Mesenchymal stem cell of Wharton's jelly (primary cell): ENCODE data around the genes AXIN1, PRR35, ANTKMT and CCDC78.

- CAGE, long polyA plus RNA, result no peak
These were observed 9.7 kb downstream of the HBQ1 start for GRCh38 chr16:189871-190463.

- CAGE, long polyA plus RNA, result no peak
These were observed 19.1 kb downstream of the FAM234A start for GRCh38 chr16:253742-254194.

- CAGE, long polyA plus RNA, result no peak
These were observed 4.5 kb downstream of the PDIA2 start for GRCh38 chr16:287184-288148.

GRCh38 chr16:324280-325656 lies 27.8 kb downstream of the AXIN1 start:
- CAGE, long polyA plus RNA, result no peak

DNA sequence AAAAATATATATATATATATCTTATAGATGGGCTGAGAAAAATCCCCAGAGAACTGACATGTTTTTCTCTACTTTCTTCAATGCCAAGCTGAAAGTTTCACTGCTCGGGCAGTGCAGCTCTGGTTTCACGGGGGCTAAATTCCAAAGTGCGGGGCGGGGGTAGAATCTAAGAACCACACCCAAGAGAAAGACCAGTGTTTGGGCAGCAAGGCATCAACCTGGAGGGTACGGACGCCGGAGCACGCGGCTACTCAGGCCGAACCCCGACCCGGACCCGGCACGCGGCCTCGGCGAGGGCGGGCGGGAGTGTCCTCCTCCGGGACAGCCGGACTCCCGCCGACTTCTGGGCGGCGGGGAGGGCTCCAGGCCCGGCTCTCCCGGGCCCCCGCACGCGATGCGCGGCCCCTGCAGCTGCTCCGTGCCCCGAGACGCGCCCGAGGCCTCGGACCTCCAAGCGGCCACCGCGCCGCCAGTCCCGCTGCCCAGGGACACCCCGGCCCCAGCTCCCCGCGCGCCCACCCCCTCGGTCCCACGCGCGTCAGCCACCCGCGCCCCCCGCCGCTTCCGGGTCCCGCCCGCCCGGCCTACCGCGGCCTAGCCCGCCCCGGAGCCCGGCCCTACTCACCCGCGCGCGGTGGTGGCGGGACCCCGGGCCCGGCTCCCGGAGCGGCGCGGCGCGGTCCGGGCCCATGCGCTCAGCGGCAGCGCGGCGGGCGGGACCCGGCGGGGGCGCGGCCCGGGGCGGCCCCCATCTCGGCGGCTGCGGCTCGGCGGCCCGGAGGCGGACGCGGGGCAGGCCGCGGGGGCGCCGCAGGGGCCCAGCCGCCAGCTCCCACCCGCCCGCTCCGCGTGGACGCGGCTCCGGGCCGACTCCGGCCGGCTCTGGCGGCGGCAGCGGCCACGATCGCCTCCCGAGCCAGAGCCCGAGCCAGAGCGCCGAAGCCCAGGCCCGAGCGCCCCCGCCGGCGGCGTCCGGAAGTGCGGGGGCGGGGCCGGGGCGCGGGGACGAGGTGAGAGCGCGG lies at the start of gene AXIN1:
Gene AXIN1 (minus strand): TSS at position 980 of the 1,022 bp plus-strand sequence.
- CAGE, long polyA plus RNA, result no peak

DNA sequence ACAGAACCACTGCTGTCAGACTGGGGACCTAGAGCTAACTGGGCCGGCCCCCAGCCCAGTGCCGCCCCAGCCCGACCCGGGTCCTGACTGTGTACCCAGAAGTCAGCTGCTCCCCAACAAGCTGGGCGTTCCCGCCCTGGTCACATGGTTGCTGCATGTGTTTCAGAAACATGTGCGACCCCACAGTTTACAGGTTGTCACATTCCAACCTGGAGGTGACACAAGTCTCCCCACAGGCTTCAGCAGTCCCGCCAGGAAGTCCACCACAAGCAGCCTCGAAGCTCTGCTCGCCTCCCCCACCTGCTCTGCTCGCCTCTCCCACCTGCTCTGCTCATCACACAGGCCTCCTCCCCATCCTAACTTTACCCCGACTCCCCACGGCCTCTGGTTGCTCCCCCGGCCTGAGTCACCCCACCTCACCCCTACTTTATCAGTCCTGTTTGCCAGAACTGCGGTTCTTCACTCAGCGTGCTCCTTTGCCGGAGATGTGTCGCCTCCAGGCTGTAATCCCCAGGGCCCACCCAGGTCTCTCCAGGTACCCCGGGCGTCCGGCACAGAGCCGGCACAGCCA lies 933 bp downstream of the MRPL28 start:
- CAGE, long polyA plus RNA, result no peak

DNA sequence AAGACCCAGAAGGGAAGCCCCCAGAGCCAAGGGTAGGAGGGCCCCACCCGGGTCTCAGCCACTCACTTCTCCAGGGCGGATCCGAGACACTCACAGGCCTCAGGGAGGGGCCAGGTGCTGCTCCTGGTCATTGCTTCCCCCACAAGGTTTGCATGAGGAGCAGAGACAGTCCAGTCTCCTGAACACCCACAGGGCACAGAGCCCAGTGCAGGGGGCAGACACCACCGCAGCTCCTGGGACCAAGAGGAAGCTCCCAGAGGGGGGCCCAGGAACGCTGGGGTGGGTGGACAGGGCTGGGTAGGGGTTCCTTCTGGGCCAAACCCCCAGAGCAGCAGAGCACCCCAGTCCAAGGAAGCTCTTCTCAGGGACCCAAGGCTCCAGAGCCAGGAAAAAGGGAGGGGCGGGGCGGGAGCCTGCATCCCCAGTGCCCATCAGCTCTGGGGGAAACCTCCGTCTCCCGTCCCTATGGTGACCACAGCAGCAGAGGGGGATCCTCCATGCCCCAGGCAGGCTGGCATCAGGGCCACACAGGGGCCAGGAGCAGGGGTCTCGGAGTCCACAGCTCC lies 746 bp upstream of the MRPL28 start:
- CAGE, long polyA plus RNA, result no peak

- CAGE, long polyA plus RNA, result no peak
These were observed 5.0 kb upstream of the PGAP6 start for GRCh38 chr16:386543-387377.

DNA sequence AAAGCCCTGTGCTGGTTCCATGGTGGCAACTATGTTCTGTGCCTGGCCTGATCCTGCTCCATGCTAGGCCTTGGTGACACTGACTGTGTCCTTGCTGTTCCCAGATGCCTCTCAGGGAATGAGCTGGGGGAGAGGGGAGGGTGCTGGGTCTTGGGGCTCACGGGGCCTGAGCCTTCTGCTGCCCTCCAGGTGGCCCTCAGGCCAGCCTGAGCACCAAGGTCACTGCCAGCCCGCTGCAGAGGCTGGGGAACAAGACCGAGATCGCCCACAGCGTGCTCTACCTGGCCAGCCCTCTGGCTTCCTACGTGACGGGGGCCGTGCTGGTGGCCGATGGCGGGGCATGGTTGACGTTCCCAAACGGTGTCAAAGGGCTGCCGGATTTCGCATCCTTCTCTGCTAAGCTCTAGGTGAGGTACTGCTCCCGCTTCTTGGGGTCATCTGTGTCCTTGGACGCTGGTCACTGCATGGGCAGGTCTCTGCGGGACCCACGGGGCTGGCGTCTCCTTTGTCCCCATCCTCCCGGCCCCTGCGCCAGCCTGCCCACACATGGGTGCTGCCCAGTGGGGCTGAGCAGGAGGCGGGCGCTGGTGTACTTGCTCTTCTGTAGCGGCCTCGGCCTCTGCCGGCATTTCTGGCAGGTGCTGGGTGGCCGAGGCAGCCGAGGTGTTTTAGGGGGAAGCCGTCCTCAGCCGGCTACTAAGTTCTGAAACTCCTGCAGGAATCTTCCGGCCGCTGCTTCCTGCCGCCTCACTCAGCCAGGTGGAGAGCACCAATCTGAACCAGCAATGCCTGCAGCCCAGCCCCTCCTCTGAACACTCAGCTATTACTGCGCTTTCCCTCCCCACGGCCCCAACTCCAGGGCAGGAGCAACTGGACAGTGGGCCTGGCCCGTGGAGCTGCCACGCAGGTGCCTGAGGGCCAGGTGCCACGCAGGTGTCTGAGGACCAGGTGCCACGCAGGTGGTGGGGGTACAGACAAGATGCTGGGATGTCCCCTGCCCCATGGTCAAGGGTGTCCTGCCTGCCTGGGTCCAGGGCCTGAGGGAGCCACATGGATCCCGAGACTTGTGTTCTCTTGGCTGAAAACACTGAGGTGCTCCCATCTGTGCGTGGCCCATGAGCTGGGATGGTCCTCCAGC lies 9.9 kb downstream of the DECR2 start:
- CAGE, long polyA plus RNA, result no peak

DNA sequence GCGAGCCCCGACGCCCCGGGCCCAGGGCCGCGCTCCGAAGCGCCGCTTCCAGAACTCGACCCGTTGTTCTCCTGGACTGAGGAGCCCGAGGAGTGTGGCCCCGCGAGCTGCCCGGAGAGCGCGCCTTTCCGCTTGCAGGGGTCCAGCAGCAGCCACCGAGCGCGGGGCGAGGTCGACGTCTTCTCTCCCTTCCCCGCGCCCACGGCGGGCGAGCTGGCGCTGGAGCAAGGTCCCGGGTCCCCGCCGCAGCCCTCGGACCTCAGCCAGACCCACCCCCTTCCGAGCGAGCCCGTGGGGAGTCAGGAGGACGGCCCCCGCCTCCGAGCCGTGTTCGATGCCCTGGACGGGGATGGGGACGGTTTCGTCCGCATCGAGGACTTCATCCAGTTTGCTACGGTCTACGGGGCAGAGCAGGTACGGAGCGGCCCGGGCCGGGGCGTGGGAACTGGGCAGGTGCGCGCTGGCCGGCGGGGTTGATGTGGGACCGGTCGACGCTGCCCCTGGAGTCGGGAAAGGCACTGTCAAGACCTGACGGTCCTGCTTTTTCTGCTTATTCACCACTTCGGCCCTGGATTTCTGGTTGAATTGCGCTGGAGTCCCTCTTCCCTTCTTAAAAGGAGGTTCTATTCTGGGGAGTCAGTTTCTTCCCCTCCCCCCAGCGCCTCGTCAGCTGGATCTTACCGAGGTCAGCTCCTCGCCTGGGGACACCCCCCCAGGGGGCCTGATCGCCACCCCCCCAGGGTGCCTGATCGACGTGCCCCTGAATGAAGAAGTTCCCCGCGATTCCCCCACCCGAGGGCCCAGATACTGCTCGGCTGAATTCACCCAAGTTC lies 1.1 kb downstream of the RAB11FIP3 start:
- CAGE, long polyA plus RNA, result no peak

GRCh38 chr16:456893-457687 lies 31.6 kb downstream of the RAB11FIP3 start:
- CAGE, long polyA plus RNA, result no peak

DNA sequence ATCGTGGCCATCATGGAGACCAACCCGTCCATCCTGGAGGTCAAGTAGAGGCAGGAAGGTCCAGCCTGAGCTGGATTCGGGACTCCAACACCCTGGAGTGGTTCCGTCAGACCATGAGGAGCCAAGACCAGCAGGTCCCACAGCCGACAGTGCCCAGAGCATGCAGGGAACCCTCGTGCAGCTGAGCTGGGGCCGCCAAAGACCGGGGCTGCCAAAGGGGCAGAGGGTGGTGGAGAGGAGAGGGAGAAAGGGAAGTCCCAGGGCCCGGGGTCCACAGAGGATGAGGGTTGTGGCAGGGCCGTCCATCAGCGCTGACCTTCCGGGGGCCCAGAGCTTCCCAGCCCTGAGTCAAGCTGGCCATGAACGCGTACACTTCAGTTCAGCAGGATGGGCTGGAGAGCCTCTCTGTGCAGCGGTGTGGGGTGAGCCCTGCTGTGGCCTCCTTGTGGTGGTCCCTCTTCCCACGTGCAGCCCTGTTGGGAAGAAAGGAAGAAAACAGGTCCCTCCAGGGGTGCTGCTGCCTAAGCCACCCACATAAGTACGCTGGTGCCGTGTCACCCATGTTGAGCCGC lies 6.6 kb upstream of the CAPN15 start:
- CAGE, long polyA plus RNA, result no peak

DNA sequence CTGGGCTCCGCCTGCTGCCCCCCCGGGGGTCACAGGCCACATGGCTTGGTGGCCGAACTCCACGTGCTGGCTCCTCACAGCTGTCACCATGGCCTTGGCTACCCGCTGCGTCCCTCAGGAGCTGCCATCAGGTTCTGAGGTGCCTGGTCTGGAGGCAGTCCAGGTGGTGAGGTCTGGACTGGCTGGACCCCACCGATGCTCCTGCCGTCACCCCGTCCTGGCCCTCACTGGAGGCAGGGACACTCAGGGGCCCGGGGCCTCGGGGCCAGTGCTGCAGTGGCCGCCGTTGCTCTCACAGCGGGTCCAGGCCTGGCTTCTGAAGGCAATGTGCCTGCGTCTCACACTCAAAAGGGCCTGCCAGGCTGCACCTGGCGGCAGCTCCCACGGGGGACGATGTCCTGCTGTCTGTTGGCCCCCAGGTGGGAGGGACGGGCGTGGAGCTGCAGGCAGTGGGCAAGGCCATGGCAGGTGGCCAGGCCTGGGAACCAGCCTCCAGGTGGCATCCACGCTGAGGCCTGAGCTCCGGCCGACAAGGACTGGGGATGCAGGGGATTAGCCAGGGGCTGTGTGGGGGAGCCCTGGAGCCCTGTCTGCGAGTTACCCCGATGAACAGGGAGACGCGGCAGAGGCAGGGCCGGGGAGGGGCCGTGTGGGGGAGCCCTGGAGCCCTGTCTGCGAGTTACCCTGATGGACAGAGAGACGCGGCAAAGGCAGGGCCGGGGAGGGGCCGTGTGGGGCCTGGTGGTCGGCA lies 13.4 kb downstream of the CAPN15 start:
- CAGE, long polyA plus RNA, result no peak

GRCh38 chr16:560063-560743 lies at the start of gene PRR35:
Gene PRR35 (plus strand): TSS chr16:560394.
- CAGE, long polyA plus RNA, result no peak

GRCh38 chr16:568458-569166 lies 1.2 kb upstream of the PIGQ start:
- CAGE, long polyA plus RNA, result no peak

- CAGE, long polyA plus RNA, result no peak
These were observed 1.8 kb downstream of the JMJD8 start for GRCh38 chr16:682273-682792.

GRCh38 chr16:695166-696219 lies 5.3 kb upstream of the WDR24 start:
- CAGE, long polyA plus RNA, result no peak

DNA sequence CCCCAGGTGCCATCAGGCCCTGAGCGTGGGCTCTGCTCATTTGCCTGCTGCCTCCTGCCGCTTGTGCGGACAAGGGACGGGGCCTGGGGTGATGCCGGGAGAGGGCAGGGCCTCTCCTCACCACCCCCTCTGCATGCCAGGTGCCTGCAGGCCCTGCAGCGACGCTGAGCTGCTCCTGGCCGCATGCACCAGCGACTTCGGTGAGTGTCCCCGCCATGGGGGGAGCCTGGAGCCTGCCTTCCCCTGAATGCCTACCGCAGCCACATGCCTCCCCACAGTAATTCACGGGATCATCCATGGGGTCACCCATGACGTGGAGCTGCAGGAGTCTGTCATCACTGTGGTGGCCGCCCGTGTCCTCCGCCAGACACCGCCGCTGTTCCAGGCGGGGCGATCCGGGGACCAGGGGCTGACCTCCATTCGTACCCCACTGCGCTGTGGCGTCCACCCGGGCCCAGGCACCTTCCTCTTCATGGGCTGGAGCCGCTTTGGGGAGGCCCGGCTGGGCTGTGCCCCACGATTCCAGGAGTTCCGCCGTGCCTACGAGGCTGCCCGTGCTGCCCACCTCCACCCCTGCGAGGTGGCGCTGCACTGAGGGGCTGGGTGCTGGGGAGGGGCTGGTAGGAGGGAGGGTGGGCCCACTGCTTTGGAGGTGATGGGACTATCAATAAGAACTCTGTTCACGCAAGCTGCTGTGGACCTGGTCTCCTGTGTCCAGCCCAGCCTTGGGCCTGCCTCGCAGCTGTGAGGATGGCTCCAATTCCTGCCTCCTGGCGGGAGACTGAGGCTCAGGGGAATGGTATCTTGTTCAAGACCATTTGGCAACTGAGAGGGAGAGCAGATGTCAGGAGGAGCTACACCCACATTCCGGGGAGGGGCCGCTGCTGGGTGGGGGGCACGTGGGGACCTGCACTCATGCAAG lies 2.1 kb downstream of the METRN start:
- CAGE, long polyA plus RNA, result no peak

DNA sequence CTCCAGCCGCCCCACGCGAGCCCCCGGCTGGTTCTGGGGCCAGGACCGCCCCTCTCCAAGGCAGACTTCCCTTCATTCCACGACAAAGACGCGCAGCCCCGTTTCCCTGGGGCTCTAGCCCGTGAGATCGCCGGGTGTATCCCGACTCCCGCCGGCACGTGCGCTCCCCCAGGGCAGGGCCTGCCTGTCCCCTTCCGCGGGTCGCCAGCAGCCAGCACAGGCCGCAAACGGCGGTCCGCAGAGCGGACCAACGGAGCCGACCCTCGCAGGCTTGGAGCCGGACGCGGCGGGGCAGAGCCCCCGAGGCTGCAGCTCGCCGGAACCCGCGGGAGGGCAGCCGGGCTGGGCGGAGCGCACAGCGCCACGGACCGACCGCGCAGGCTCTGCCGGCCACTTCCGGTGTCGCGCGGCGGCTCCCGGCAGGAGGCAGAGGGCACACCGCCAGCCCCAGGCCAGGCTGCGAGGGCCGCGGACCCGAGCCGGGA lies at the start of gene ANTKMT:
Gene ANTKMT (plus strand): TSS at position 393 of the 485 bp plus-strand sequence.
- CAGE, long polyA plus RNA, result start-site peak on the plus strand centred at position 419 of the sequence, 30 bp wide, 133 and 133 reads in 2 replicates

DNA sequence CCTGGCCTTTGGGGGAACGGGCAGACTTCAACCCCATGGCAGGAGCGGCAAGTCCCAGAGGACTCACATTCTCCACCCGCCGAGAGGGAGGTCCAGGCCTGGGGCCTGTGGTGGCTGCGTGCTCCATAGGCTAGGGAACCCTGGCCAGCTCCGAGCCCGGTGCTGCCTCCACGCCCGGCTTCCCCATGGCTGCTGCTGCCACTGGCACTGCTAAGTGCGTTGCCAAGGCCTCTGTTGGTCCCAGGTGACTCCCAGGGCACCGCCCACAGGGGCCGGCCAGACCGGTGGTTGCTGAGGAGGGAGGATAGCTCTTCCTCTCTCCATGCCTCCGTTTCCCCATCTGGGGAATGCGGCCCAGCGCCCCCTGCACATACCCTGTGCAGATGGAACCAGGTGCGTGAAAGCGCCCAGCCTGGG lies at the start of gene CCDC78:
Gene CCDC78 (minus strand): TSS at position 203 of the 417 bp plus-strand sequence.
- CAGE, long polyA plus RNA, result no peak